ENCODE measurements around the gene GULP1.

GRCh38 chr2:187532469-187533365 is 21.5 kb downstream of the TFPI start:
- RRBS = no CpG with 5 or more reads among the region's 16 CpGs

DNA sequence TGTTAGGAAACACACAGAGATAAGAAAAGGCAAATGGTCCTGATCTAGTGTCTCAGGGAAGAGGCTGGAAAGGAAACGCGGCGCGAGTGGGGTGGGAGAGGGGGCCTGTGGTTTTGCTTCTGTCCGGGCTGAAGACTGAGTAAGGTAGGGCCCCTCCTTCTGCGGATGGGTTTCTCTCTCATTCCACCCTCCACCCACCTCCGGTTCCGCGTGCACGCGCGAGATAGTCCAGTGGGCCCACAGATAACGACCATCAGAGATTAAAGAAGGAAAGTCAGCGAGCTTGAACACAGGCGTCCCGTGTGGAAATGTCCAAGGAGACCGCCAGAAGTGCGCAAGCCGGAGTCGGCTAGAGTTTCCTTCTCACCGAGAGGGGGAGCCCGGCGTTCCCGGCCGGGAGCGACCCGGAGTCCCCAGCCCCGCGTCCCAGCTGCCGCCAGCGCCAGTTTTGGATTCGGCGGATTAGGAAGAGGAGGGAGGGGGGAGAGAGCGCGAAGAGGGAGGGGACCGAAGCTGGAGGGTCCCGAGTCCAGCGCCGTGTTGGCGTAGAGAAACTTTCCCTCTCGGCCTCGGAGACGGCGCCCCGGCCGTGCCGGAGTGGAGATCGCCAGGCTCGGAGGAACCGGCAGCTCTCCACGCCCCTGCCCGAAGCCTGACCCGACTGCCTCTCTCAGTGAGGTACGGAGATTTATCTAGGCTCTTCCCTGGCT is at the start of gene GULP1:
Gene GULP1, plus strand, starts transcription at position 386 of the 710 bp plus-strand sequence.
- RRBS = under 1% methylated on average over 2 of the region's 54 CpGs

- RRBS = no CpG with 5 or more reads among the region's 5 CpGs
These were observed 37.7 kb downstream of the GULP1 start for GRCh38 chr2:188329206-188330016.

DNA sequence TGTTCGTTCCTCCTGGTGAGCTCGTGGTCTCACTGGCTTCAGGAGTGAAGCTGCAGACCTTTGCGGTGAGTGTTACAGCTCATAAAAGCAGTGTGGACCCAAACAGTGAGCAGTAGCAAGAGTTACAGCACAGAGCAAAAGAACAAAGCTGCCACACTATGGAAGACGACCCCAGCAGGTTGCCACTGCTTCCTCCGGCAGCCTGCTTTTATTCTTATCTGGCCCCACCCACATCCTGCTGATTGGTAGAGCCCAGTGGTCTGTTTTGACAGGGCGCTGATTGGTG is 314.1 kb downstream of the GULP1 start:
- RRBS = no CpG with 5 or more reads among the region's 6 CpGs

DNA sequence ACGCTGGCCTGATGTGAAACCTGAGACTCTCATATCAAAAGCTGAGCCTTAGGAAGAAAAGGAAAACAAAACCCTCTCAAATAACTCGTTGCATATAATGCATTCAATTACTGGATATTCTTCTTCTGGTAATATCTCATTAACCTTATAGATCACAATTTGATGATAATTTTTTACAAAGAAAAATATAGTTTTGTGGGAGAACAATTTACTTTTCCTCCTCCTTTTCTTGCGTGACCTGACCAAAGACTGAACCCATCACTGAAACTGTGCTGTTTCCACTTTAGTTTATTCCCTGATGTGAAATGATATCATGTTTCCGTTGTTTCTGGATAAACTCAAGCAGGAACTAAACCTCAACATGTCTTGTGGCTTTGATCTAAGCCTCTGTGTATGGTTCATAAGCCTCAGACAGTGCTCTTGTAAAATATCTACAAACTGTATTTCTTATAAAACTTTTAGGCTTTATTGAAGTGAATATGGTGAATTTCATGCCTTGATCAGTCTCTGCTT is 332.5 kb downstream of the GULP1 start:
- RRBS = no CpG with 5 or more reads among the region's 4 CpGs

DNA sequence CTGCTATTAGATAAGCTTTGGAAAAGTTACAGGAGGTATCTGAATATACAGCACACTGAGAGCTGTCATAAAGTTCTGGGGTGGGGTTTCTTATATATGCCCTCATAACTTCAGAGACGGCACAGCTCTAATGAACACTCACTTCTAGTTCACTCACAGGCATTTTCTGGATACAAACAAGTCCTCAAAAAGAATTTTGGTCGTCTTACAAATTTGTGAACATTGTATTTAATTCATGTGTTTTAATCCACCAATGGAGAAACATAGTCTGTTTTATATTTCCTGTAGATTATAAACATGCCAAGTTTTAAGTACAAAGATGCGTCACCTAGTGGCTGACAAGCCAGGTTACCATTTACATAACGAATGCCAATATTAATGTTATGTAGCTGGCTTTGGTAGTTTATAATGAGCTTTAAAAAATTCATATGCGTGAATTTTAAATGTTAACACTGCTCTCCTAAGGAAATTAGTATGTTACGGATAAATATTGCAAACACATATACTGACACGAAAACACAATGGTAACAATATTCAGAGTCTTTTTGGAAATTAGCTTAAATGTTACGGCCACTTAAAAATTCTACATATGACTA is 2.5 kb downstream of the COL3A1 start:
- RRBS = no CpG with 5 or more reads among the region's 8 CpGs

DNA sequence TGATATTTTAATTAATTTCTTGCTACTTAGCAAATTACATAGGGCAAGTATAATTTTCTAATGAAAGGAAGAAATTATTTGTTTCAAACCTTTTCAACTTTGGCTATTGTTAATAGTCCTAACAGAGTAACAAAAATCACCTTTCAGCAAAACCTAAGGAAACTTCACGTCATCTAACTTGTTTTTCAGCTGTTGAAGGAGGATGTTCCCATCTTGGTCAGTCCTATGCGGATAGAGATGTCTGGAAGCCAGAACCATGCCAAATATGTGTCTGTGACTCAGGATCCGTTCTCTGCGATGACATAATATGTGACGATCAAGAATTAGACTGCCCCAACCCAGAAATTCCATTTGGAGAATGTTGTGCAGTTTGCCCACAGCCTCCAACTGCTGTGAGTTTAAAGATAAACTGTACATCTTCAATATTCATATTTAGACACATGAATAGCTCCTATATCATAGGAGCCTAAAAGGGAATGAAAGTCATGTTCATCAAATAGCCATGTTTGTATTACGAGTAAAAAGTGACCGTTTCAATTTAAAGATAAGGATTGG is 10.5 kb downstream of the COL3A1 start:
- RRBS = no CpG with 5 or more reads among the region's 7 CpGs

DNA sequence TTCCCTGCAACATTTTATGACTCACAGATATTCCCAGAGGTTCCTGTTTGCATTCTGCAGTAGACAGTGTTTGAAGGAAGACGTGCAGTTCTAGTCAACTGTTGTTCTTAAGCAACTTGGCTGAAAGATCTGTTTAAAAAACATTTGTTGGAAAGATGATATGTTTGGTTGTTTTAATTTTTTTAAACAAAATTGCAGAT is 103.5 kb upstream of the WDR75 start:
- RRBS = no CpG with 5 or more reads among the region's 1 CpG

DNA sequence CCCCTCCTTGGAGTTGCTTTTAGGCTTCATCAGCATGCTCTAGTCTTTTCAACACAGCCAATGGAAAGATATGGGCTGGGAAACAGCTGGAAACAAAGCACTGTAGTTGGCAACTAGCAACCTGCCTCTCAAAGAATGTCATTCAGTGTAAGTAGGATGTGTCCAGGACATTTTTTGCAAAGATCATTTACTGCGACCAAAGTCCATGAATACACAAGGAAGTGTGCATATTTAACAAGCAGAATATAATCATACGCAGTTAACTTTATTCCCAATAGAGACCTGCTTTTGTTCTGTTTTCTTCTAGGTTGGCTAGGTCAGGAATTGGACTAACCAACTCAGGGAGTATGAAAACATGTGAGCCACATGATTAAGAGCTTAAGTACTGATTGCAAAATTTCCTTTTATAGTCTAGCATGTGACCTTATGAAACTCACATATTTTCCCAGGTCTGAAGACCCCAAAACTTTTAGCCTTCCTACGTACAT is 57.8 kb downstream of the SLC40A1 start:
- RRBS = no CpG with 5 or more reads among the region's 3 CpGs

DNA sequence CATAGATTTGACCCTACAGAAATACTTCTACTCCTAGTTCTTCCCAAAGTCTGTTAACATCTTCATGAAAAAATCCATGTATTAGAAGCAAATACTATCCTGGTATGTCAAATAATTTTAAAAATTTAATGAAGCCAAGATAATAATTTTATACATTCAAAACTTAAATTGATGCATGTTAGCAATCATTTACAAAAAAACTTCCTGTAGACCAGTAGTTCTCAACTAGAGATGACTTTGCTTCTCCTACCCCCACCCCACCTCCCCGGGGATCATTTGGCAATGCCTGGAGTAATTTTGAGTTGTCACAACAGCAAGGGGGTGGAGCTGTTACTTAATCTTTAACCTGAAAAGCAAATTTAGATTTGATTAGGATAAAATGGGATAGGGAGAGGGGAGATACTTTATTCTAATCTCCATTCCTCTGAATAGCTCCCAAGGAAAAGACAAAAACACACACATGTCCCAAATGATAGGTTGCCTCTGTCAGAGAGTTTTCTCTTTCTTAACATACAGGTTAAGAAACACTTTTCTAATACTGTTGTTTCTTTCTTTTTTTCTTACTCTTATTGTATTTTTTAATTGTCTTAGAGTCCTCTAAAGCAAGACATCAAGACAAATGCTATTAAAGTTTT is 4.2 kb downstream of the SLC40A1 start:
- RRBS = no CpG with 5 or more reads among the region's 1 CpG

DNA sequence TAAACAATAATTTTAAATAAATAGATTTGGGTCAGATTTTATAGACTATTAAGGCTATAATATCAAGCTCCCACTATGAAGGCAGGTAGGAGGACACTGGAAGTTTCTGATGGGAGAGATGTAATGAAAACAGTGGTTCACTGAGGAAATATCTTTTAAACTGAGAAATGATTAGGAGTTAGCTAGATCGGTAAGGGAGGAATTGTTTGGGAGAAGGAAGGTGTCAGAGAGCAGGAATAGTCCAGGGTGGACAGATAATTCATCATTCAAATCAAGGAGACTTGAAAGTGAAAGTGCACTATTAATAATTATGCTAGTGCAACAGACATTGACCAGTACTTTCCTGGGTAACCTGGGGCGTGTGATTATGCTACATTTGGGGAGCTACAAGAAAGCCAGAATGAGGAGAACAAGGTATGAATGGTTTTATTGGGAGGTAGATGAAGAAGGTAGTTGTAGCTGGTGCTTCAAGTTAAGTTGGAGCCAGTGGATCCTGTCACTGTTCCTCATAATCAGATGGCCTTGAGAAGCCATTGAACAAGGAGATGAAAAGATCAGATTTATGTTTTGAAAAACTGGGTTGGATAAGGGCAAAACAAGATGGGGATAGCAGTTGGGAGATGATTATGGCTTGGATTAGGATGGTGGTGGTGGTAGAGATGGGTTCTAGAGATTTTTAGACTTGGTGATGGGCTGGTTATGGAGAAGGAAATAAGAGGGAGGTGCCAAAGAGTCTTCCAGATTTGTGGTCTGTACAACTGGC is 28.4 kb downstream of the ANKAR start:
- RRBS = no CpG with 5 or more reads among the region's 2 CpGs

DNA sequence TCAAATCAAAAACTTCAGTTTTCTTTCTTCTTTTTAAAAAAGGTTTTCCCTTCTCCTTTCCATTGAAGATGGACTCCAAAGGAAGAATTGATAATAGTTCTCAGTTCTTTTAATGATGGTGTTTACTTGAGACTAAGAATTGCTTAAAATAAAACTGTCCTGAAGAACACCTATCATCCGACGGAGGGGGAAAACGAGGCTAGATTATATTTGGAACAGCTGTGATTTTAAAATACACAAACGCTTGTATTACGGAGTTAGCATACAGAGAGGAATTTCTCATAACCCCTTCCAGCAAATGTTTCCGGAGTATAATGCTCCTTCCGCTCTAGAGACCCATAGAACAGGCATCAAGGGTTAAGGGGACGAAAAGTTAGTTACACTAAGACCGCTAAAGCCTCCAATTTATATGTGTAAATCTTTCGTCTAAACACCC is 888 bp downstream of the ORMDL1 start:
- RRBS = no CpG with 5 or more reads among the region's 10 CpGs

DNA sequence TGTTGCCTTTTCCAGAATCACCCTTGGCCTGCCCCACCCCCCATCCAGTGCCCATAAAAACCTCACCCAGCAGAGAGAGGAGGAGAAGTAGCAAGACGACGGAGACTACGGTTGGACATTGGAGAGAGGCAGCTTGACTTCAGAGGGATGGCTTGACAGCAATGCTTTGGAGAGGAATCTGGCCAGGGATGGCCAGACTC is 40.9 kb downstream of the C2orf88 start:
- RRBS = no CpG with 5 or more reads among the region's 3 CpGs

DNA sequence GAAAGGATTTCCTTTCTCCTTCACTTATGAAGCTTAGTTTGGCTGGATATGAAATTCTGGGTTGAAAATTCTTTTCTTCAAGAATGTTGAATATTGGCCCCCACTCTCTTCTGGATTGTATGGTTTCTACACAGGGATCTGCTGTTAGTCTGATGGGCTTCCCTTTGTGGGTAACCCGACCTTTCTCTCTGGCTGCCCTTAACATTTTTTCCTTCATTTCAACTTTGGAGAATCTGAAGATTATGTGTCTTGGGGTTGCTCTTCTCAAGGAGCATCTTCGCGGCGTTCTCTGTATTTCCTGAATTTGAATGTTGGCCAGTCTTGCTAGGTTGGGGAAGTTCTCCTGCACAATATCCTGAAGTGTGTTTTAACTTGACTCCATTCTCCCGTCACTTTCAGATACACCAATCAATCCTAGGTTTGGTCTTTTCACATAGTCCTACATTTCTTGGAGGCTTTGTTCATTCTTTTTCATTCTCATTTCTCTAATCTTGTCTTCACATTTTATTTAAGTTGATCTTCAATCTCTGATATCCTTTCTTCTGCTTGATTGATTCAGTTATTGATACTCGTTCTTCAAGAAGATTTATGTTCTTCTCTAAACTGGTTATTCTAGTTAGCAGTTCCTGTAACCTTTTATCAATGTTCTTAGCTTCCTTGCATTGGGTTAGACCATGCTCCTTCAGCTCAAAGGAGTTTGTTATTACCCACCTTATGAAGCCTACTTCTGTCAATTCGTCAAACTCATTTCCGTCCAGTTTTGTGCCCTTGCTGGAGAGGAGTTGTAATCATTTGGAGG is 61.2 kb downstream of the C2orf88 start:
- RRBS = no CpG with 5 or more reads among the region's 8 CpGs

- RRBS = no CpG with 5 or more reads among the region's 7 CpGs
These were observed 1.1 kb upstream of the MFSD6 start for GRCh38 chr2:190407023-190407426.

Measured in T47D (cell line).